Airway epithelial cell (primary cell): Measurements from ENCODE around the genes CCDC22, NUDT11, MAGED1 and FAM156B.

GRCh38 chrX:48695324-48695861 is 1.1 kb upstream of the SUV39H1 start:
- RAMPAGE, long total RNA, result no peak

DNA sequence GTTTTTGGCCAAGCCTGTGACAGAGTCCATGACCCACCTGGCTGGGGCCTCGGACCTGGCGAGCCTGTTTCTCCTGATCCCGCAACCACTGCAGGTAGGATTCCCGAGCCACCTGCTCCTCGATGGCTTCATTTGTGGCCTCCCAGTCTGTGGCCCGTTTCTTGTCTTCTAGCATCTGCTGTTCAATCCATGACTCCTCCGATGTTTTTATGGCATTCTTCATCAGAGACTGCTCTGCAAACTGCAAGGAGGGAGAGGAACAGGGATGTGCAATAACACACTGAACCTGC is 6.9 kb upstream of the PIM2 start:
- RAMPAGE, long total RNA, result no peak

GRCh38 chrX:48956652-48957496 is 533 bp downstream of the OTUD5 start:
- RAMPAGE, long total RNA, result no peak

- RAMPAGE, long total RNA, result no peak
These were observed 3.0 kb downstream of the TFE3 start for GRCh38 chrX:49039739-49041032.

DNA sequence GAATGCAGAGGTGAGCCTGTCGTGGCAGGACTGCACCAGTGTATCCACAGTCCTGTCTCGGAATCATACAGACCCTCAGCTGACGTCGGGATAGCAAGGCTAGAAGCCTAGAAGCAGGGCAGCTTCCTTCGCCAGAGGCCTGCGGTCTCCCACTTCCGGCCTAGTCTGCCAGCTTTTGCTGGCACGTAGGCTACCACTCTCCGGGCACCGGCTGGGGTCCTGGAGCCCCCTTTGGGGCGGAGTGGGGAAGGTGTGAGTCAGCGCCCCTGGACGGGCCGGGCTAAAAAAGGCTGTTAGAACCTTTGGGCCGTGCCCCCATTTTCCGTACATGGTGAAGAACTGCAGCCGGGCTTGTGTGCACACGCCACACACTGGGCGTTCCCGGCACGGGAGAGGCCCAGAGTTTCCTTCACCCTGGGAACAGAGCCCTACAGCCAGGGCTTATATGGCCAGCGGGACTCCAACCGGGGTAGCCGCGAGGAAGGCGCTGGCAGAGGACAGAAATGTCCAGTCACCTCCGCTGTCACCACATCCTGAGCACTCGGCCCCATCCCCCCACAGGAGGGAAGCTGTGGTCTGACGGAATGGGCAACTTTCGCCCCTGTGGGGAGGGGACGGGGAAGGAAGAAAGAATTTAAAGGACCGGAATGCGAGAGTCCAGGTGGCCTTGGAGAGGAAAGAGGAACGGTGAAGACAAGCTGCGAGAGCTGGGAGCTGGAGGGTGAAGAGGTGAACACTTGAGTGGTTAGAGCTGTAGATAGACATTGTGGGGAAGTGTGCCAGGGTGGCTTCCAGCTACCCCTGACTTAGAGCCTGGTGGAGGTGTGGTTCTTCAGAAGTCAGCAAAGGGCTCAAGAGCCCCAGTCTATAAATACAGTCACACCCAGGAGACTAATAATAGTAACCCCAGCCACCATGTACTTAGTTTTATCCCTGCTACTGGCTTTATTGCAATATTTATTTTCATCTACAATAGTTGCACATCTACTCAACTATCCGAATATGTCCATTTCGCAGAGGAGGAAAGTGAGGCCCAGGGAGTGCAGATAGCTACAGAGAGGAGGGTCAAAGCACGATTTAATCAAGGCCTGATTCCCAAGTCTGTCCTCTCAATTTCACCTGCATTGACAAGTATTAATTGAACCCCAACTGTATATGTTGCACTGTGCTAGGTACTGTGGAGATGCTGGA is 4.4 kb upstream of the PLP2 start:
- RAMPAGE, long total RNA, result no peak

- RAMPAGE, long total RNA, result no peak
These were observed 2.9 kb downstream of the CACNA1F start for GRCh38 chrX:49230157-49230724.

DNA sequence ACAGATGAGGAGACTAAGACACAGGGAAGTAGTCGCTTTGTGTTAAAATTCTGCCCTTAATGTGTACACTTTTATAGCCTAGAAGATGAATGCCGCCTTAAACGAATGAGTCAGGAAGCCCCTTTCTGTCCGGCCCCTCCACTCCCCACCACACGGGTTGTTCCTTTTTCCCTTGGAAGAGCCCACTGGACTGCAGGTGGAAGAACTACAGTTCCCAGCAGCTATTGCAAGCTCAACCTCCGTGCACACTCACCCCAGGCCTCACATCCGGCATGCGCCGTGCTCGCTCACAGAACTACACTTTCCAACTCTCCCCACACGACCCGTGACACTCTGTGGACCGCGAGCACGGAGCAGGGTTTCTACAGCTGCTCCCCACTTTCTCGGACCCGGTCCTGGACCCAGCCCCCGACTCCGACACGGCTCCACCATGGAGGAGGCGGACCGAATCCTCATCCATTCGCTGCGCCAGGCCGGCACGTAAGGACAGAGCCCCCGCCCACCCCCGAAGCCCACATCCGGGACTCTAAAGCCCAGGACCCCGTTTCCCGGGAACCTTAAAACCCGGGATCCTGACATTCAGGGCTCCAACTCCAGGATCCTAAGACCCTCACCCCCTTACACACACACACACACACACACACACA is at the start of gene CCDC22:
CCDC22 (plus strand) TSS at position 264 of the 647 bp plus-strand sequence.
- RAMPAGE, long total RNA, result start-site peak on the plus strand centred at position 296 of the sequence, 65 bp wide, 24 and 47 reads in 2 replicates

GRCh38 chrX:49236937-49237424 is 1.7 kb downstream of the CCDC22 start:
- RAMPAGE, long total RNA, result no peak

DNA sequence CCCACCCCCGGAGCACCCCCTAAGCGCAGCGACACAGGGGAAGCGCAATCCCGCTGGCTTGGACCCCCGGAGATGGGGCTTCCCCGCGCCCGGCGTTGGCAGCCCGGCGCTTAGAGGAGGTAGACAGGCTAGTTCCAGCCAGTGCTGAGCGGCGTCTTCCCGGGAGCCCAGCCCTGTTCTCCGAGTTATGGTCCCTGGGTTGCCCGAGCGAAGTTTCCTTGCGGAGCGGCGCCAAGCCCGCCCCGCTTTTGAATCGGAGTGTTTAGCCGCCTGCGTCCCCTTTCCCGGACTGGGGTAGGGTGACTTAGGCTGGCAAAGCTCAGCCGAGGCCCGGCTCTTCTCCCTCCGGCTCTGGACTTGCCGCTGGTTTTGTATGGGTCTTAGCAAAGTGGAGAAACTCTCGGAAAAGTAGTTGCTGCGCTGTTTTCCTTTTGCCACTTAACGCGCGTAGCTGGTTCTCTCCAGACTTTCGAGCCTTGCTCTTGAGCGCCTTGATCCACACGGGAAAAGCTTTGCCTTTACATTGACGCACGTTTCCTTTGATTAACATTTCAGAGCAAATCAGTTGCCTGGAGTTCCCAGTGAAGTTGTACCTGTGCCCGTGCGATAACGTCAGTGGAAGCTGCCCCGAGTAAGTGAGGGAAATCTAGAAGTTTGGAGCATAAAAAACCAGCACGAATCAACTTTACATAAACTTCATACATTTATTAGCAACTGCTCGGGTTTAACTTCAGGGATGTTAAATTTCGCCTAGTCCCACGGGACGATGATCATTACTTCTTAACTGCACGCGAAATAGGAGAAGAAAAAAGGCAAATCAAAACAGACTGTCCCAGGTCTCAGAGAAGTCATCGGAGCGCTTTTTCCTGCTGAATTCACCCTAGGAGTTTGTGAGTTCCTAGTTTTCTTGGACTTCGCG is 715 bp downstream of the CLCN5 start:
- RAMPAGE, long total RNA, result no peak

GRCh38 chrX:50634160-50634693 is 163.6 kb upstream of the DGKK start:
- RAMPAGE, long total RNA, result no peak

DNA sequence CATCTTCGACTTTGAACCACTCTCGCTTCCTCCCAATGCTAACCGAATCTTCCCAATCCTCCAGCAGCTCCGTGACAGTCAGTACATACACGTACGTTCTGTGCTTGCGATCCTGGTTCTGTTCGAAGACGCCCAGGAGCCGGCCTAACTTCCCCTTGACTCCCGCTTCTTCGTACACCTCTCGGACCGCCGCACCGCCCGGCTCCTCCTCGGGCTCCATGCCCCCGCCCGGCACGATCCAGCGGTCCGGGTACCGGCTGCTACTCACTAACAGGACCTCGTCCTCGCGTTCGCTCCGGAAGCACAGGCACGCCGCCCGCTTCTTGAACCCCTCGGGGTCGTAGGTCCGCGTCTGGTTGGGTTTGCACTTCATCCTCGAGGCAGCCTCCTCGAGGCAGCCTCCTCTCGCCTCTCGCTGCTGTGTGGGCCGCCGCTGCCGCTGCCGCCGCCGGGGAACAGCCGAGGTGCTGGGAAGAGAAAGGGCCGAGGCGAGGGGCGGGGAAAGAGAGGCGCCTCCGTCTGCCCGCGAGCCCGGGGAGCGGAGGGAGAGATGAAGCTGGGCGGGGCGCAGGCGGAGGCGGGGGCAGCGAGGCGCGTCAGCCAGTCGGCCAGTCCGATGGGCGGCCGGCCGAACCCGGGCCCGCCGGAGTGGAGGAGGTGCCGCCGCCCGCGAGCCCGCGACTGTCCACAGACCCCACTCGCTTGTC is at the start of gene NUDT11:
NUDT11 (minus strand) TSS at position 521 of the 707 bp plus-strand sequence.
- RAMPAGE, long total RNA, result start-site peak on the minus strand centred at position 481 of the sequence, 41 bp wide, 46 and 33 reads in 2 replicates

GRCh38 chrX:51575773-51576070 is 43.0 kb downstream of the CENPVL3 start:
- RAMPAGE, long total RNA, result no peak

GRCh38 chrX:51873770-51874274 is 19.6 kb upstream of the MAGED1 start:
- RAMPAGE, long total RNA, result no peak

GRCh38 chrX:51892849-51893818 is at the start of gene MAGED1:
MAGED1 (plus strand) TSS chrX:51893623.
- RAMPAGE, long total RNA, result start-site peak on the plus strand at chrX:51893623-51893729, 1,219 and 682 reads in 2 replicates

DNA sequence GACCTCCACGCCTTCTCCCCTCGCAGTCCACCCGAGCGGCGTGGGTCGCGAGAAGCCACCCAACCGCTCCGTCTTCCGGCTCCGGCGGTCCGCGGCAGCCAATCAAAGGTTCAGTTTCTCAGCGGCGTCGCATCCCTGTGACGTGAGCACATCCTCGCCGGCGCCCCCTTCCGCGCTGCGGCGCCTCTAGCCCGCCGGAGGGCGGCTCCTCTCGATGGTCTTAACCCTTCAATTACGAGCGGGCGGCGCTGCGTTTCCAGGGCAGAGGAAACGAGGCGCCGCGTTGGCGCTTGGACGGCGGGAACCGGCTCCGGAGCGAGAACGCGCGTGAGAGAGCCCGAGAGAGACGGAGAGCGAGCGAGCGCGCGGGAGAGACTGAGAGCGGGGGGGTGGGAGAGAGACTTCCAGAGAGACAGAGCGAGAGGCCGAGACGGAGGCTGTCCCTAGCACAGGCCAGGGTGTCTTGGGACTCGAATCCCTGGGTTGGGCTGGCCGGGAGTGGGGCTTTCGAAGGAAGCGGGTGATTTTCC is at the start of gene FAM156B:
FAM156B (plus strand) TSS at position 248 of the 530 bp plus-strand sequence.
- RAMPAGE, long total RNA, result no peak

GRCh38 chrX:53071337-53072628 is 10.4 kb upstream of the TSPYL2 start:
- RAMPAGE, long total RNA, result no peak

DNA sequence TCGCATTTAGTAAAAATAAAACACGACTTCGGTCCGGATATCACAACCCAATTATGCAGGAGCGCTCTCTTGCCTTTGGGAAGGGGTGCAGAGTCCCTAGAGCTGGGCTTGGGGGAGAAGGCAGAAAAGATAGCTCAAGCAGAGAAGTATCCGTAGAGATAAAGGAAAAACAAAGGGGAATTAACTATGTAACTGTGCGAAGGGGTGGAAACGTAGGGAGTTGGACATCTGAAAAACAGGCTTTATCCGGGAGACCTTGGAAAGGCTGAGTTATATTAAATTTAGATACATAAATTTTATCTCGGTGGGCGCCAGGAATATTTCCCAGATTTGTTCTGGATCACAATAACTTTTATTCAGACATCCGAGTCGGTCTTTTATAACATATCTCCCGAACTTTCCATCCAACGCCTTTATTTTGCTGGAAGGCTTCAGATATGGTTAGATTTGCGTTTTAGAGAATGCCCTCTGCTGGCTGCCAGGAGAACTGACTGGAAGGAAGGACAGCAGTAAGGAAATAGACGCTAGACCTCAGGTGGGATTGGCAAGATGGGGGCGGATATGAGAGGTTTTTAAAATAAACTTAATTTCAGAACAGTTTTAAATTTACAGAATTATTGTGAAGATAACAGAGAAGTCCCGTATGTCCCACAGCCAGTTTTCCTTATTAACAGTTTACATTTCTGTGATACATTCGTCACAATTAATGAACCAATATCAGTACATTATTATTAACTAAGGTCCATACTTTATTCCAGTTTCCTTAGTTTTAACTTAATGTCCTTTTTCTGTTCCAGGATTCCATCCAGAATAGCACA is 4.8 kb upstream of the KANTR start:
- RAMPAGE, long total RNA, result no peak

GRCh38 chrX:53280224-53280646 is 40.9 kb downstream of the IQSEC2 start:
- RAMPAGE, long total RNA, result no peak

GRCh38 chrX:53405744-53406166 is 16.7 kb downstream of the SMC1A start:
- RAMPAGE, long total RNA, result no peak

GRCh38 chrX:53412802-53413644 is 9.4 kb downstream of the SMC1A start:
- RAMPAGE, long total RNA, result no peak